Endothelial cell of umbilical vein (primary cell): ENCODE data around the gene RNASEH2B.

- PRO-cap, result bidirectional peak, plus-strand start at chr13:50909763, minus-strand start at chr13:50909693
CAGE:
- cytosol, long polyA minus RNA, result start-site peak on the plus strand at chr13:50909768-50909805, 23 reads
- cytosol, long polyA plus RNA, result start-site peak on the plus strand at chr13:50909751-50909795, 27 and 77 reads in 2 replicates
- long polyA plus RNA, result no peak
- nucleus, long polyA minus RNA, result start-site peak on the plus strand at chr13:50909788-50909803, 82 reads
- nucleus, long polyA plus RNA, result start-site peak on the plus strand at chr13:50909741-50909819, 33 and 64 reads in 2 replicates
Measured at GRCh38 chr13:50909306-50909906, at the start of gene RNASEH2B. RNASEH2B (plus strand) TSS chr13:50909791.

GRCh38 chr13:50914646-50914892 is 5.0 kb downstream of the RNASEH2B start:
- PRO-cap, result no peak
CAGE:
- cytosol, long polyA minus RNA, result no peak
- cytosol, long polyA plus RNA, result no peak
- long polyA plus RNA, result no peak
- nucleus, long polyA minus RNA, result no peak
- nucleus, long polyA plus RNA, result no peak

DNA sequence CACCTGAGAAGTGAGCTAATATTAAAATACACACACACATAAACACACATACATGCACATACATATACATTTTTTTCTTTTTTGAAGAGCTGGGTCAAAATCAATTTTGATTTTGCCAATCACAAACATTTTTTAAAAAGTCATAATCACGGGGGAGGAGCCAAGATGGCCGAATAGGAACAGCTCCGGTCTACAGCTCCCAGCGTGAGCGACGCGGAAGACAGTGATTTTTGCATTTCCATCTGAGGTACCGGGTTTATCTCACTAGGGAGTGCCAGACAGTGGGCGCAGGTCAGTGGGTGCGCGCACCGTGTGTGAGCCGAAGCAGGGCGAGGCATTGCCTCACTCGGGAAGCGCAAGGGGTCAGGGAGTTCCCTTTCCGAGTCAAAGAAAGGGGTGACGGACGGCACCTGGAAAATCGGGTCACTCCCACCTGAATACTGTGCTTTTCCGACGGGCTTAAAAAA is 72.3 kb downstream of the RNASEH2B start:
- PRO-cap, result no peak
CAGE:
- cytosol, long polyA minus RNA, result no peak
- cytosol, long polyA plus RNA, result no peak
- long polyA plus RNA, result no peak
- nucleus, long polyA minus RNA, result no peak
- nucleus, long polyA plus RNA, result no peak

- PRO-cap, result no peak
CAGE:
- cytosol, long polyA minus RNA, result no peak
- cytosol, long polyA plus RNA, result no peak
- long polyA plus RNA, result no peak
- nucleus, long polyA minus RNA, result no peak
- nucleus, long polyA plus RNA, result no peak
Measured at GRCh38 chr13:51384465-51385336, 45.2 kb downstream of the SERPINE3 start.

DNA sequence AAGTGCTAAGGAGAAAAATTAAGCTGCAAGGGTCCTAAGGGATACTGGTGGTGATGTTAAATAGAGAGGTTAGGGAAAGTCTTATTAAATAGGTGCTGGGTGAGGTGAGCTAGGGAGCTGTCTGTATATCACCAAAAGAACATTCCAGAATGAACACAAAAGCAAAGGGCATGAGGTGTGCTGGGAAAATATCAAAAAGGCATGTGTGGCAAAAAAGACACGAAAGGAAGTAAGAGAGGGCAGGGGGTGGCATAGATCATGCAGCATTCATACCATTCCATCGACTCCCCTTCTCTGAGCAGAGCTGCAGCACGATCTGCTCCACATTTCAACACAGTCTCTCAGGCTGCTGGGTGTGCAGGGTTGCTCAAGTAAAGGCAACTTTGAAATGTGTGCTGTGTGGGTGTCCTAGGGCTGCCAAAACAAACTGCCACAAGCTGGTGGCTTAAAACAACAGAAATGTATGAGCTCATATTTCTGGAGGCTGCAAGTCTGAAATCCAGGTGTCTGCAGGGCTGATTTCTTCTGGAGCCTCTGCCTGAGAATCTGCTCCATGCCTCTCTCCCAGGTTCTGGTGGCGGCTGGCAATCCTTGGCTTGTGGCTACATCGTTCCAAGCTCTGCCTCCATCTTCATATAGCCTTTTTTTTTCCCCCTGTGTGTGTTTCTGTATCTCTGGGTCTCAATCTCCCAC is 63.8 kb upstream of the WDFY2 start:
- PRO-cap, result no peak
CAGE:
- cytosol, long polyA minus RNA, result no peak
- cytosol, long polyA plus RNA, result no peak
- long polyA plus RNA, result no peak
- nucleus, long polyA minus RNA, result no peak
- nucleus, long polyA plus RNA, result no peak

DNA sequence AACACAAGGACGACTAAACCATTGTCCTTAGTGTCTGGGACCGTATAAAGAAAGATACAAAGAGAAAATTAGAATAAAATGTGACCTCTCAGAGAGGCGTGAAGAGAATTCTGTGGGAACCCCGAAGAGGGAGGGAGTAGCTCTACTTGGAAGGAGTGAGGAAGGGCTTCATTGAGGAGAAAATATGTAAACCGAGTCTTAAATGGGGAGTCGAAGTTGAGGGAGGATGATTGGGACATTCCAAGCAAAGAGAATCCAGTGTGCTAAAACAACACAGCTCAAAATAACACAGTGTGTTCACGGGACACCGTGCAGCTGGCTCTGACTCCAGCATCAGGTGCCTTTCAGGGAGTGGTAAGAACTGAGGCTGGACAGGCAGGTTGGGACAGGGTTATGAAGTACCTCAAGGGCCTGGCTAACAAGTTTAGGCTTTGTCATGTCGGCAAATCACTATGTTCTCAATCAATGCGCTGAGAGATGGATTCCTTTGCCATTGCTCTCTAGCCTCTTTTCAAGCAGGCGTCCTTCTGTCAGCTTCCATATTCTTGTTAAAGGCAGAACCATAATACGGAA is 27.6 kb upstream of the WDFY2 start:
- PRO-cap, result no peak
CAGE:
- cytosol, long polyA minus RNA, result no peak
- cytosol, long polyA plus RNA, result no peak
- long polyA plus RNA, result no peak
- nucleus, long polyA minus RNA, result no peak
- nucleus, long polyA plus RNA, result no peak

- PRO-cap, result no peak
CAGE:
- cytosol, long polyA minus RNA, result no peak
- cytosol, long polyA plus RNA, result no peak
- long polyA plus RNA, result no peak
- nucleus, long polyA minus RNA, result no peak
- nucleus, long polyA plus RNA, result no peak
Measured at GRCh38 chr13:51585314-51585978, 1.2 kb downstream of the WDFY2 start.

GRCh38 chr13:51618738-51619066 is 34.4 kb downstream of the WDFY2 start:
- PRO-cap, result no peak
CAGE:
- cytosol, long polyA minus RNA, result no peak
- cytosol, long polyA plus RNA, result no peak
- long polyA plus RNA, result no peak
- nucleus, long polyA minus RNA, result no peak
- nucleus, long polyA plus RNA, result no peak

- PRO-cap, result no peak
CAGE:
- cytosol, long polyA minus RNA, result no peak
- cytosol, long polyA plus RNA, result no peak
- long polyA plus RNA, result no peak
- nucleus, long polyA minus RNA, result no peak
- nucleus, long polyA plus RNA, result no peak
Measured at GRCh38 chr13:51643181-51643756, 59.0 kb downstream of the WDFY2 start.

GRCh38 chr13:51752656-51753360 is 51.2 kb downstream of the DHRS12 start:
- PRO-cap, result no peak
CAGE:
- cytosol, long polyA minus RNA, result no peak
- cytosol, long polyA plus RNA, result no peak
- long polyA plus RNA, result no peak
- nucleus, long polyA minus RNA, result no peak
- nucleus, long polyA plus RNA, result no peak

- PRO-cap, result no peak
CAGE:
- cytosol, long polyA minus RNA, result no peak
- cytosol, long polyA plus RNA, result no peak
- long polyA plus RNA, result no peak
- nucleus, long polyA minus RNA, result no peak
- nucleus, long polyA plus RNA, result no peak
Measured at GRCh38 chr13:51832215-51832771, 12.7 kb downstream of the TMEM272 start.

DNA sequence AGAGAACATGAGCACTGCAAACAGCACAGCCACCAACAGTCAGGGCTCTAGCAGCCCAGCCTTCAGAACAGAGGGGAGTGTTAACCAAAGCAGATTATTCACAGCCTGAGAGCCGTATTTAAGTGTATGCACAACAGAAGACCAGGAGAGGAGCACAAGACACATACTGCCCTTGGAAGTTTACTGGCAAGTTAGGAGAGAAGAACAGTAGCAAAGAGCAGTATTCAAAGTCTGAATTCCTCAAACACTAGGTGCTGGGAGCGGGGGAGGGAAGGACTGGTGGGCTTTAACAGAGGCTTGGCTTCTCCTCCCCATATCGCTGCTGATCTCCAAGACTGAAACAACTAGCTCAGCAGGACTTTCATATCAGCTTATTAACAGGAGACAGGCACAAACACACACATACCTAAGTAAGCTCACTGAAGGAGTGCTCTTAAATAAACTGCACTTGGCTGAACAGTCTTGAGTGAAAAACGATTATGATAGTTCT is 12.2 kb downstream of the ATP7B start:
- PRO-cap, result no peak
CAGE:
- cytosol, long polyA minus RNA, result no peak
- cytosol, long polyA plus RNA, result no peak
- long polyA plus RNA, result no peak
- nucleus, long polyA minus RNA, result no peak
- nucleus, long polyA plus RNA, result no peak

GRCh38 chr13:52194038-52194815 is 34.8 kb upstream of the NEK3 start:
- PRO-cap, result bidirectional peak, plus-strand start at chr13:52194520, minus-strand start at chr13:52194452
CAGE:
- cytosol, long polyA minus RNA, result start-site peak on the minus strand at chr13:52194388-52194420, 19 reads
- cytosol, long polyA plus RNA, result no peak
- long polyA plus RNA, result no peak
- nucleus, long polyA minus RNA, result no peak
- nucleus, long polyA plus RNA, result no peak

- PRO-cap, result no peak
CAGE:
- cytosol, long polyA minus RNA, result no peak
- cytosol, long polyA plus RNA, result no peak
- long polyA plus RNA, result no peak
- nucleus, long polyA minus RNA, result no peak
- nucleus, long polyA plus RNA, result no peak
Measured at GRCh38 chr13:52845938-52846865, 2.2 kb downstream of the PCDH8 start.

GRCh38 chr13:53042837-53043257 is 14.2 kb downstream of the OLFM4 start:
- PRO-cap, result no peak
CAGE:
- cytosol, long polyA minus RNA, result no peak
- cytosol, long polyA plus RNA, result no peak
- long polyA plus RNA, result no peak
- nucleus, long polyA minus RNA, result no peak
- nucleus, long polyA plus RNA, result no peak

- PRO-cap, result no peak
CAGE:
- cytosol, long polyA minus RNA, result no peak
- cytosol, long polyA plus RNA, result no peak
- long polyA plus RNA, result no peak
- nucleus, long polyA minus RNA, result no peak
- nucleus, long polyA plus RNA, result no peak
Measured at GRCh38 chr13:54123079-54123408, 1094.4 kb downstream of the OLFM4 start.

DNA sequence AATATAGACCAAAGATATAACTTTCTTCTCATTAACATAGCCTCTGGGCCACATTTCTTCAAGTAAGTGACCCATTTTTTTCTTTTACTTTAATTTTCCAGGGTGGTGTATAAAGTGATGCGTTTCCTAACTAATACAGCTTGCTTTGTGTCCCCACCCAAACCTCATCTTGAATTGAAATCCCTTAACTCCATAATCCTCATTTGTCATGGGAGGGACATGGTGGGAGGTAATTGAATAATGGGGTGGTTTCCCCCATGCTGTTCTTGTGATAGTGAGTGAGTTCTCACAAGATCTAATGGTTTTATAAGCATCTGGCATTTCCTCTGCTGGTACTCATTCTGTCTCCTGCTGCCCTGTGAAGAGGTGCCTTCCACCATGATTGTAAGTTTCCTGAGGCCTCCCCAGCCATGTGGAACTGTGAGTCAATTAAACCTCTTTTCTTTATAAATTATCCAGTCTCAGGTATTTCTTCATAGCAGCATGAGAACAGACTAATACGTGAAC is 2010.9 kb downstream of the OLFM4 start:
- PRO-cap, result no peak
CAGE:
- cytosol, long polyA minus RNA, result no peak
- cytosol, long polyA plus RNA, result no peak
- long polyA plus RNA, result no peak
- nucleus, long polyA minus RNA, result no peak
- nucleus, long polyA plus RNA, result no peak

- PRO-cap, result no peak
CAGE:
- cytosol, long polyA minus RNA, result no peak
- cytosol, long polyA plus RNA, result no peak
- long polyA plus RNA, result no peak
- nucleus, long polyA minus RNA, result no peak
- nucleus, long polyA plus RNA, result no peak
Measured at GRCh38 chr13:57071916-57072344, 68.8 kb upstream of the PRR20A start.

DNA sequence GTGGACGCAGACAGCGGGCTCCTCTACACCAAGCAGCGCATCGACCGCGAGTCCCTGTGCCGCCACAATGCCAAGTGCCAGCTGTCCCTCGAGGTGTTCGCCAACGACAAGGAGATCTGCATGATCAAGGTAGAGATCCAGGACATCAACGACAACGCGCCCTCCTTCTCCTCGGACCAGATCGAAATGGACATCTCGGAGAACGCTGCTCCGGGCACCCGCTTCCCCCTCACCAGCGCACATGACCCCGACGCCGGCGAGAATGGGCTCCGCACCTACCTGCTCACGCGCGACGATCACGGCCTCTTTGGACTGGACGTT is 1.2 kb downstream of the PCDH17 start:
- PRO-cap, result no peak
CAGE:
- cytosol, long polyA minus RNA, result no peak
- cytosol, long polyA plus RNA, result no peak
- long polyA plus RNA, result no peak
- nucleus, long polyA minus RNA, result no peak
- nucleus, long polyA plus RNA, result no peak

- PRO-cap, result no peak
CAGE:
- cytosol, long polyA minus RNA, result no peak
- cytosol, long polyA plus RNA, result no peak
- long polyA plus RNA, result no peak
- nucleus, long polyA minus RNA, result no peak
- nucleus, long polyA plus RNA, result no peak
Measured at GRCh38 chr13:57640528-57640903, 9.0 kb downstream of the PCDH17 start.